ENCODE measurements around a stretch of chr6.

GRCh38 chr6:160509604-160509955 is 154.5 kb downstream of the LPA start:
- RRBS: no CpG with 5 or more reads among the region's 1 CpG

GRCh38 chr6:160678771-160679546 is 14.9 kb upstream of the LPA start:
- RRBS: 66% methylated on average over 9 of the region's 47 CpGs

- RRBS: no CpG with 5 or more reads among the region's 2 CpGs
These were observed 71.8 kb upstream of the MAP3K4 start for GRCh38 chr6:160919569-160920273.

GRCh38 chr6:161048469-161048992 is 57.0 kb downstream of the MAP3K4 start:
- RRBS: no CpG with 5 or more reads among the region's 6 CpGs

GRCh38 chr6:161077044-161077944 is 85.7 kb downstream of the MAP3K4 start:
- RRBS: no CpG with 5 or more reads among the region's 10 CpGs

- RRBS: no CpG with 5 or more reads among the region's 5 CpGs
These were observed 86.6 kb downstream of the MAP3K4 start for GRCh38 chr6:161077945-161078741.

- RRBS: no CpG with 5 or more reads among the region's 5 CpGs
These were observed 119.8 kb downstream of the MAP3K4 start for GRCh38 chr6:161111309-161111757.

DNA sequence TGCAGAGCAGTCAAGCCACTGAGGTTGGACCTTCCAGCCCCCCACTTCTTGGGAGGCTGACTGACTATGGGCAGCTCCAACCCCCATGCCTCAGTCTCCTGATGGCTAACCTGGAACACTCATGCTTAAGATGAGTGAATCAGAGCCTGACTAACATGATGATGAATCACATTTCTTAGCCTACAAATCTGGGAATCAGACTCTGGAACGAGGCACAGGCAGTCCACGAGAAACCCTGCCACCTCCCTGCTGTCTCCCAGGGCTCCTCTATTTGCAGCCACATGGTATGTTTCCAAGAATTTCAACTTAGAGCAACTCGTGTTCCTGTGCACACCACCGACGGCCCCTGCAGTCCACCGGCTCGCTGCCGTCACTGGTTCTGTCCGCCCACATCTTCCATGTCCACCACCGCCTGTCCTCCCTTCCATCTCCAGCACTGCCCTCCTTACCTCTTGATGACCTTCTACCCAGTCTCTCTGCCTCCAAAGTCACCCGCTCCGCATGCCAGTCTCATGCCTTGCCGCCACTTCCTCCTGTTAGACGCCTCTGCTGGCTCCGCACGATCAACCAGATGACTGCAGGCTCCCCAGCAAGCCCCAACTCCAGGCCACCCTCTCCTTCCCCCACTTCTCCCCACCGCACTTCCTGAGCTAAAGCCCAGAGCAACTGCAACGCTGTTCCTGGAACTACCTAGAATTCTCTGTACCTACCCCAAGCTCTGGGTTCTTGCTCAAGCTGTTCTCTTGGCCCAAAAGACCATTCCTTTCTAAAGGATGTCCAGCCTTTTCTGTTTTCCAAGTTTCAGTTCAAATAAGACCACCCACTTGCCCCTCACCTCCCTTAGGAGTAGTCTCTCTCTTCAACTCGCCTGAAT is 87.5 kb downstream of the AGPAT4 start:
- RRBS: no CpG with 5 or more reads among the region's 19 CpGs

GRCh38 chr6:161216108-161217157 is 57.4 kb downstream of the AGPAT4 start:
- RRBS: no CpG with 5 or more reads among the region's 26 CpGs

- RRBS: no CpG with 5 or more reads among the region's 5 CpGs
These were observed 749 bp upstream of the AGPAT4 start for GRCh38 chr6:161274585-161275034.

GRCh38 chr6:161359099-161359883 is 85.4 kb upstream of the AGPAT4 start:
- RRBS: no CpG with 5 or more reads among the region's 16 CpGs

DNA sequence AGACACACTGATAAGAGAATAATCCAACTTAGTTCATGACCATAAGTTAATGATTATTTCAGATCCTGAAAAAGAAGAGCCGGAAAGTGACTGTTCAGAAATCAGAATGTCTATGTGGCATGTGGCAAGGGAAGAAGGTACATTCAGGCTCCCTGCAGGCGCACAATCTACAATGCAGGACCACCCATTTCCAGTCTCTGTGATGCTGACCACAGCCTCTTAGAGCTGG is 666.7 kb upstream of the AGPAT4 start:
- RRBS: no CpG with 5 or more reads among the region's 2 CpGs

DNA sequence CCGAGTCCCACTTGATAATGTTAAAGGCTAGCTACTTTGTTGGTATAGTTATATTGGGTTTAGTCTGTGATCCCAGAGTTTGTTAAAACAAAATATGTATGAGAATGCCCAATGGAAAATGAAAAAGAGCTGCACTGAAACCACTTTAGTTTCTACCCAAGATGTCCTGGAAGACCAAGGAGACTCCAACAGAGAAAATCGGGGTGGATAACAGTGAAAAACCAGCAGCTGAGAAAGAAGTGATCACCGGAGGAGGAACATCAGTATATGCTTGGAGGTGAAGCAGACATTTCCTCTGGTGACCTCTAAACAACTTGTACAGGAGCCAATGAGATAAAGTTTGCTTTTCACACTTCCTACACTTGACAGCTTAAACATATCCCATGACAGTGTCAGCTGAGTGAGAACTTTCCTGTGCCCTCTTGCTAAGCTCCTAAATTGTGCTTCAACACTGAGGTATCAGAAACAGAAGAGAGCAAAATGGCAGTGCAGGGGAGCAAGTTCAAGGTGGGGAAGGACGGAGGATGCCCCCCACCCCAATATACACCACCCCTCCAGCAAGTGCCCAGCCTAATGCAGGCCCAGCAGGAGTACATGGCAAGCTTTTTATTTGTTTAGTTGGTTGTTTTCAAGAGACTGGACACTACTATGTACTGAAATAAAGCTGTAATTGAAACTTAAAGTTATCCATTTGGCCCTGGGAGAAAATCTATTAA is 540.4 kb downstream of the PRKN start:
- RRBS: no CpG with 5 or more reads among the region's 4 CpGs

DNA sequence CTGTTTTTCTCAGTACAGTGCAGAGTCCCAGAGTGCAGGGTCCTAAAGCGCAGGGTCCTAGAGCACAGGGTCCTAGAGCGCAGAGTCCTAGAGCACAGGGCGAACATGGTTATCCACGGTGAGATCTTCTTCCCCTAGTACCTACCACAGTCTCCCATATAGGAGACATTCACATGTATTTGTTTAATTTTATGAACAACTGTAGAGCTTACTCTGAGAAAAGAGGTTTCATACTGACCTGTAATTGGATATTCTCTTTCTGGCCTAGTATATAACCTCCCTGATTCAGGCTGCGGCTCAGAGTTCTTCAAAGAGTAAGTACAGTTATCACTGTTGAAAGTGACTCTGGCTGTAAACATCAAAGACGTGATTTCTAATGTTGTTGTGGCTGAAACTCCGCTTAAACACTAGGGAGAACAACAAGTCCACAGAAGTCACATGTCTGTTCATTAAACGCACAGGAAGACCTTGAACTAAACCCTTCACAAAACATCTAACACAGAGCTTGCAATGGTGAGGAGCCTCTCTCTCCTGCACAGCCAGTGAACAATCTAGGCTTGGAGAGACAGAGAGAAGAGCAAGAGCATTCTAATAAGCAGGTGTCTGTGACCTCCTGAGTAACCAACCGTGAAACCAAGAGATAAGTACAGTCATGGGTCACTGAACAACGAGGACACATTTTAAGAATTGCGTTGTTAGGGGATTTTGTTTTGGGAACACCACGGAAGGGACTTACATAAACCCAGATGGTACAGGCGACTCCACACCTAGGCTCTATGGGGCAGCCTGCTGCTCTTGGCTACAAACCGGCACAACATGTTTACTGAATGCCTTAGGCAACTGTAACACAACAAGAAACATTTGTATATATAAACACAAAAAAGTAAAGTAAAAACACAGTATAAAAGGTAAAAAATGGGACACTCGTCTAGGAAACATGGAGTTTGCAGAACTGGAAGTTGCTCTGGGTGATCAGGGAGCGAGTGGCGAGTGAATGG is 249.3 kb downstream of the PRKN start:
- RRBS: no CpG with 5 or more reads among the region's 17 CpGs

GRCh38 chr6:162899331-162899739 is 171.6 kb downstream of the PACRG start:
- RRBS: no CpG with 5 or more reads among the region's 9 CpGs

GRCh38 chr6:163148796-163149296 is 265.7 kb upstream of the QKI start:
- RRBS: 81% methylated on average over 11 of the region's 21 CpGs

- RRBS: 91% methylated on average over 3 of the region's 8 CpGs
These were observed 164.9 kb upstream of the QKI start for GRCh38 chr6:163249616-163249948.

GRCh38 chr6:163412935-163413779 is 1.4 kb upstream of the QKI start:
- RRBS: no CpG with 5 or more reads among the region's 72 CpGs

GRCh38 chr6:163474306-163474924 is 59.9 kb downstream of the QKI start:
- RRBS: no CpG with 5 or more reads among the region's 3 CpGs